Neural progenitor cell (in vitro differentiated cells): ENCODE data around the gene MSL3.

DNA sequence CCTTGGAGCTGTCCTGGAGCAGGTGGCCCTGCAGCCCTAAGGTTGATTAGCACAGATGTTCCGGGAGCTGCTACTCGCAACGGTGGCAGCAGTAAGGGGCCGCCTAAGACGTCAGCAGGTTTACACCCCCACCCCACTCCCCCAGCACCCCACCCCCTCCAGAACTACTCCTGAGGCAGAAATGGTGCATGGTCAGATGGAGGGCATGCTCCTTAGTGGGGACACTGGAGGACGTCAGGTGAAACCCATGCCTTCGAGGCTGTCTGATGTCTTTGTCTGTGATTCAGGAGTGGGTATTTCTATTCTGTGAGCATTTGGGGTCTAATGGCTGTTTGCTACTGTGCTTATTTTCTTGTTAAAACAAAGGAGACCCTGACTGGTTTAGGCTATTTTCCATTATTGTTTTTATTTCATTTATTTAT lies 88.5 kb upstream of the CLDN34 start:
- RAMPAGE, long total RNA = no peak

DNA sequence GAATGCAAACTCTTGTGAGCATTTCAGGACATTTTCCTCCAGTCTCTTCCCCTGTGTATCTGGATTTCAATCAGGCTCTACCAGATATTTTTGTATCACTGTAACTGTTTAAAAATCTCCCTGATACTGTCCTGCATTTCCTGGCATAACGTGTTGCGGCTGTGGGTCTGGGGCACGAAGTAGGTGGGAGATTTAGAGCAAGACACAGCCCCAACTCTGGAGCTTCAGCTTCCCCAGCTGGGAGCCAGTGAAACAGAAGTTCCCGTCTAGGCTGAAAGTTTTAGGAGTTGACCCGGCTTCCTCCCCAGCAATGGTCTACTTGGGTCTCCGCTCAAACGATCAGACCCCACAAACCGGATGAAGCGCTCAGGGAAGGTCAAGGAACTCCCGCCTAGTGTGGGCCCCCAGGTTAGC lies 46.9 kb downstream of the CLDN34 start:
- RAMPAGE, long total RNA = no peak

- RAMPAGE, long total RNA = no peak
Observed at GRCh38 chrX:10098098-10098803, 58.5 kb upstream of the CLCN4 start.

- RAMPAGE, long total RNA = no peak
Observed at GRCh38 chrX:10106589-10107290, 50.0 kb upstream of the CLCN4 start.

DNA sequence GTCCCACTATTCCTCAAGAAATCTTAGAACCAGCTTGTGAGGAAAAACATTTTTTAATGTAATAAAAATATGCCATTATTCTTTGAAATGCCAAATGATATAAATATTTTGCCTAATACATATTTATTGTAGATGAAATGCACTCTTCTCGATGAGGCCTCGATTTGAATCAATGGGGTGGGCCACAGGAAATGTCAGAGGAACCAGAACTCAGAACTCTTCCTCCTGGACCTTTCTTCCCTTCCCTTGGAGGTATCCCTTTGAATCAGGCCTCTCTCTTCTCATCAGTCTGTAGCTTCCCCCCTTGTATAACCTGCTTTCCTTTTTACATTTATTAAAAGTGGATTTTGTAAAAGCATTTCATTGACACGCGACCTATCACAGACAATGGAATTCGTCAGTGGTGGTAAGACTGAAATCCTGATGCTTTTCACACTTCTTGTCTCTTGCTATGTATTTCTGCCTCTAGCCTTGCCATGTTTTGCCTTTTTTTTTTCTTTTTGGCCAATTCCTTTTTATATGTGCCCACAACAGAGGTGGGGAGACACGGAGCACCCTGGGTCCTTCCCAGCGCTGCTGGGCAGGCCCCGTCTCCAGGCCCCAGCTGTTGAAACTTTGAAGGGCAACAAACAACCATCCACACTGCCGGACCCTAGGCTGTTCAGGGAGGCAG lies 14.0 kb upstream of the CLCN4 start:
- RAMPAGE, long total RNA = no peak

DNA sequence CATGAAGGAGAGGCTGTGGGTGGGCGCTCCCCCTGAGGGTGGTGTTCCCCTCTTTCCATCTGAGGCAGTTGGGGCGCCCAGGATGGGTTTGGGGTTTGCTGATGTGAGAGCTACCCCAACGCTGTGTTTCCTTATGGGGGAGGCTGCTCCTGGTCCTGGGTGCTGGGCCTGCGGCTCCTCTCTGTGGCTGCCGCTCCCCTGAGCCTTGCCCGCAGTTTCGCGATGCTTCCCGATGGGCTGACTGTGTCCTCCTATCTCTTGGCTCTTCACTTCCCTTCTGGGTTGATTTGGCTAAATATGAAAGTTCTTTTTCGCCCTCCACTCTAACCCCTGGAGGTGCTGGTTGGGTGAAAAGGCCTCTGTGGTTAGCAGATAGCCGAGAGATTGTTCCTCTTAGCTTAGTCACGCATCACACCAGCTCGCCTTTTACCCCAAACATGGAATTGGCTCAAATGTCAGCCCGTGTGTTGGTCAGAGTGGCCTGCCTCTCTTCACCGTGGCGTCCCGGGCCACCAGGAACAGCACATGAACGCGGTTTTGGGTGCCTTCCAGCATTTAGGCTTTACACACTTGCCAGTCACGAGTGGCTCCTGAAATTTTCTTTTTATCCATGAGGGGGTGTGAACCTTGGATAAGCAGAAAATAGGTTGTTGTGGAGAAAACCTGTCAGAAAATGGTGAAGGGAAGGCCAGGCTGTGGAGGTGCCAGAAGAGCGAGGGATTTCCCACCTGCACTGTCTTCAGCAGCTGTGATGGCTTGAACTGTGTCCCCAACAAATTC lies 8.8 kb downstream of the CLCN4 start:
- RAMPAGE, long total RNA = no peak

GRCh38 chrX:10173327-10174133 lies 16.8 kb downstream of the CLCN4 start:
- RAMPAGE, long total RNA = no peak

DNA sequence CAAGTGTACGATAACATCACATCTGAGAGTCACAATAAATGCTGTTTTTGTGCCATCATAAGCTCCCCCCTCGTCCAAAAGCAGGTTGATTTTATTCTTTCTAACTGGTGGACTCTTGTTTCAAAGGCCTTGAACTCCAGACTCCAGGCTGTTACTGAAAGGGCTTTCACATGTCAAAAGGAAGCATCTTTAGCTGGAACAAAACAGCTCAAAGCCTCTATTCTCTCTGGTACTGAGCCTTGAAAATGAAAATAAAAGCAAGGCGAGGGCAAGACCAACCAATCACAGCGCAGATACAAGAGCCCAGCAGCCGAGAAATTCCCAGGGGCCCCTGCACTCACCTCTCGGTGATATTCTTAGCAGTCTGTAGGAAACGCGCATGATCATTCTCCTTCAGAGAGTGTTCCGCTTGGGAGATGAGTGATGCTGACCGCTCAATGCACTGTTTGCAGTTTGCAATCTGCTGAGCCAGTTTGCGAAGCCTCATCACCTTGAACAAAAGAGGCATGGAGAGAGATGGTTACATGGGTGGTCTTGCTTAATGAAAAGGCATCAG lies 138.2 kb downstream of the MID1 start:
- RAMPAGE, long total RNA = no peak

- RAMPAGE, long total RNA = no peak
Observed at GRCh38 chrX:10579027-10579410, 41.4 kb downstream of the MID1 start.

- RAMPAGE, long total RNA = no peak
Observed at GRCh38 chrX:11138541-11139499, 27.7 kb downstream of the HCCS start.

DNA sequence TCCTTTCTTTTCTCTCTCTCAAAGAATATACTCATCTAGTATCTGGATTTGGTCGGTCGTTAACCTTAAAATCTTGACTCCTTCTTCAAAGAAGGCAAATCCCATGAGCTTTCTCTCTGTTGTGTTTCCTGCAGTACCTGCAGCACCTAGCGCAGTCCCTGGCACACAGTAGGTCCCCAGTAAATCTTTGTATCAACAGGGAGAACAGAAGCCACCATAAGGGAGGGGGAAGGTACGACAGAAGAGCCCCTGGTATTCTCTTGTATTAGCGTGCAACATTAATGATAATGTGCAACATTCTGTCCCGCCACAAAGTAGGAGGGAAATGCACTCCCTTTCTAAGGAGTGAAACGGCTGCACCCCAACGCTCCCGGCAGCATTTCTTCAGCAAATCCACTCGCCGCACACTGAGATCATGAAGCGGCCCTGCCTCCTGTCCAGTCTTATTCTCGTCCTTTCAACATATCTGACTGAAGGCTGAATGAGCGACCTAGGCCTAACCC lies 133.6 kb downstream of the AMELX start:
- RAMPAGE, long total RNA = no peak

DNA sequence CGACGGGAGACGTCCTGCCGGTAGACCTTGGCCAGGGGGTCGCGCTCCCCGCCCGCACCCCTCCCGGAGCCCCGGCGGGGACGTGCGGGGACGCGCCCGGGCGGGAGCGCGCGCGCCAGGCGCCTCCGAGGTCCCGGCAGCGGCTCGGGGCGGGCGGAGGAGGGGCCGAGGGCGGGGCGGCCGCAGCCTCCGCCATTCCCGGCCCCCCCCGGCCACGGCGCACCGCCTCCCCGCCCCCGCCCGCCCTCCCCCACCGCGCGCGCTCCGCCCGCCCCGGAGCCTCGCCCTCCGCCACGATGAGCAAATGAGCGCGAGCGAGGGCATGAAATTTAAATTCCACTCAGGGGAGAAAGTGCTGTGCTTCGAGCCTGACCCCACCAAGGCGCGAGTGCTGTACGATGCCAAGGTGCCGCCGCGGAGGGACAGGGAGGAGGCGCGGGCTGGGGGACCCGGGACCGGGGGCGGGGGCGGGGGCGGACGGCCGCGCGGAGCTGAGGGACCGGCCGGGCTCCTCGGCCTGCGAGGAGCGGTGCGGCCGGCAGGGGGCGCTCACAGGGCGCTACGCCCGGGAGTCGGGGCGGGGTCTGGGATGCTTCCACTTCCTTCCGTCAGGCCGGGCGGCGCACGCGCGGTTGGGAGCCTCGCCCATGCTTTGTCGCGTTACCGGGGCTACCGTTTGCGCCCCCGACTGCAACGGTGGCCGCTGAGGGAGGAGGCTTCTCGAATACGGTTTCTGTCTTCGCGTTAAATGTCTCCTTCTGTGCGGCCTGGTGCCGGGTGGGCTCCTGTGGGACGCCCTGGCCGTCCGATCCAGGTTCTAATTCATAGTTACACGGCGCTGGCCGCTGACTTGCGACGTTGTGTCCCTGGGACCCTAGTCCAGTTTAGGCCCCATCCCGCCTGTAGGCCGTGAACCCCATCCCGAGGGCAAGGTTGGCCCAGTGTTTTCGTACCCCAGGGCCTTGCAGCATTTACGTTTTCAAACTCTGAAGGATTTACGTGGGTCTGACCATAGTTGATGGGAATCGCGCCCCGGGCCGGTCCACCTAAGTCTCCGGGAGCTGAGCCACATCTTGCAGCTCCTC lies at the start of gene MSL3:
Gene MSL3 (plus strand): TSS at position 278 of the 1,085 bp plus-strand sequence.
- RAMPAGE, long total RNA = start-site peak on the plus strand centred at position 271 of the sequence, 22 bp wide, 30 and 49 reads in 2 replicates

- RAMPAGE, long total RNA = no peak
Observed at GRCh38 chrX:11760966-11761386, 2.9 kb downstream of the MSL3 start.

DNA sequence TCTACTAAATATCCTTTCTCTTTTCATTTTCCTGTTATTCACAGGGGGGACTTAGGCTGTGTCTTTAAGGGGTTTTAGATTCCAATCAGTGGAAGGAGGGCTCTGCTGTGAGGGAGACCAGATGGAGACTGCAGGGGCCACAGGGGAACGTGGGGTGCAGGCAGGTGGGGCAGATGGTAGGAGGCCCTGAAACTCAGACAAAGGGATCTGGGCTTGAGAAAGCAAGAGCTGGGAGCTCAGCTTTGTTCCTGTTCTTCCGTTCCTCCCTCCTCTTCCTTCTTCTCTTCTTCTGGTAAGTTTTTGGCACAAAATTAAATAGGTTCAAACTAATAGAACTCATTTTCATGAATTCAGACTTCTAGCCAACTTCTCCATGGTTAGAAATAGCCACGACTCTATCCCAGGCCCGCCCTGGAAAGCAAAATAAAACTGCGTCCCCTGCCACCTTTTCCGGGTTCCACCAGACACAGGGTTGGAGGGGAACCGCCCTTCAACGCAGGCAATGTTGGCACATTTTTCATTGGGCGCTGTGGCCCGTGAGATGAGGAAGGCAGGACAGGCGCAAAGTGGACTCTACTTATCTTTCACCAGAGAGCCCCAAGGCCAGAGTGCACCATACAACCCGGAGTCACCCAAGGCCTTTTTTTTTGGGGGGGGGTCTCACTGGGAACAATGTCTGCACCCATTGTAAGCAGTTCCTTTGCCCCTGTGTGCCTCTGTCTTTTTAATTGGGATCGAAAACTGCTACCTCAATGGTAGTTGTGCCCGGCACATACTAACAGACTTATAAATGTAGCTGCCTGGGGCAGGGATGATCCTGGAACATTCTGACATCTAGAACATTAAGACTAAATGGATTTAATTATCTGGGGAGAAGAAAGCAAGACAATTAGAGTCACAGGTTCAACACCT lies 3.3 kb upstream of the TMSB4X start:
- RAMPAGE, long total RNA = no peak

DNA sequence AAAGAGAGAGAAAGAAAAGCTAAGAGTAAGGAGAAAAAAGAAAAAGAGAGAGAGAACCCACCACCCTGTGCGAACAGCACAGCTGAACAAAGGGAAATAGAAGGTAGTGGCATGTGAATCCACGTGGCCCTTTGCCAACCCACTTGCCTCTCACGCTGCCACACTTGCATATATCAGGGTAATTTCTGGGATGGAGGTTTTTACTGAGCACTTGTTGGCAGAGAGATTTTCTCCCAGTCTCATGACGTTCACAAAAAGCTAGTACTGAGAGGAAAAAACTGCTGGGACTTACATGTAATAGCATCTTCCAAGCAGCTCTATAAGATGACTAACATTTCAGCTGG lies 31.1 kb downstream of the TMSB4X start:
- RAMPAGE, long total RNA = no peak

DNA sequence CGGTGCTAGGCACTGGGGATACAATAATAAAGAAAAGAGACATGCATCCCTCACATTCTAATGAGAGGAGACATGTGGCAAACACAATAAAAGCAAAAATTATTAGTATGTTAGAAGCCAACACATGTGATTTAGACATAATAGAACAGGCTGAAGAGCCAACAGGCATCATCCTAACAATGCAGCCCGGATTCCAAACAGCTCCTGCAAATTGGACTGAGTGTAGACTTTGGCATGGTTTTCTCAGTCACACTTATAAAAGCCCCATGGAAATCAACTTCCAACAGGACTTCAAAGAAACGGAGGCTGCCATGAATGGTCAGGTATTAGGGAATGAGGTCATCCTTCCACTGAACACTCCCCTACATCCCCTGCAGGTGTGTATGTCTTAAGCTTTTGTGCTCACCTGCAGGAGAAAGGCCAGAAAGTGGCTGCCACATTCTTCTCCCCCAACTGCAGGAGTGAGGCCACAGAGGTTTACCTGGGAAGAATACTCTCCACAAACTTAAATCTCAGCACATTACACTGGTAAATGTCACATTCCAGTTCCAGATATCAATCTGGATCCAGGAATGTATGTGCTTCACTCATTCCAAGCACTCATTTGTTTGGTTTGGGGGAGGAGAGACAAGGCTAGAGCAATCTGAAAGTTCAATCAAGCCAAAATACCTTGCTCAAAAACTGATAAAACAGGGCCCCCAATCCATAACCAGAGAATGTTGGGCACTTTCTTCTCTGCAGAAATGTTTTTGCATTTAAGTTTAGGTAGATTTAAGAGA lies 15.6 kb downstream of the FAM9C start:
- RAMPAGE, long total RNA = no peak

GRCh38 chrX:13101576-13102141 lies 57.2 kb upstream of the FAM9C start:
- RAMPAGE, long total RNA = no peak

- RAMPAGE, long total RNA = no peak
Observed at GRCh38 chrX:13201643-13202194, 118.1 kb downstream of the ATXN3L start.

DNA sequence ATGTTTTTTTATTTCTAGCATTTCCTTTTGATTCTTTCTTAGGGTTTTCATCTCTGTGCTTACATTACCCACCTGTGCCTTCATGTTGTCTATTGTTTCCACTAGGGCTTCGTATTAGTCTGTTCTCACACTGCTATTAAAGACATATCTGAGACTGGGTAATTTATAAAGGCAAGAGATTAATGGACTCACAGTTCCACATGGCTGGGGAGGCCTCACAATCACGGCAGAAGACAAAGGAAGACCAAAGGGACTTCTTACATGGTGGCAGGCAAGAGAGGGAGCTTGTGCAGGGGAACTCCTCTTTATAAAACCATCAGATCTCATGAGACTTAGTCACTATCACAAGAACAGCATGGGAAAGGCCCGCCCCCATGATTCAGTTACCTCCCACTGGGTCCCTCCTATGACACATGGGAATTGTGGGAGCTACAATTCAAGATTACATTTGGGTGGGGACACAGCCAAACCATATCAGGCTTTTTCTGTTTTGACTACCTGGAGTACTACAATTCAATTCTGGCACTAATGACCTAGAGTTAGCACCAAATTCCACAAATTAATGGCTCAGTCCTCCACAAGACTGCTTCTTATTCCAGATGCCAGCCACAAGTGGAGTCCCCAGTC lies 16.6 kb downstream of the ATXN3L start:
- RAMPAGE, long total RNA = no peak

DNA sequence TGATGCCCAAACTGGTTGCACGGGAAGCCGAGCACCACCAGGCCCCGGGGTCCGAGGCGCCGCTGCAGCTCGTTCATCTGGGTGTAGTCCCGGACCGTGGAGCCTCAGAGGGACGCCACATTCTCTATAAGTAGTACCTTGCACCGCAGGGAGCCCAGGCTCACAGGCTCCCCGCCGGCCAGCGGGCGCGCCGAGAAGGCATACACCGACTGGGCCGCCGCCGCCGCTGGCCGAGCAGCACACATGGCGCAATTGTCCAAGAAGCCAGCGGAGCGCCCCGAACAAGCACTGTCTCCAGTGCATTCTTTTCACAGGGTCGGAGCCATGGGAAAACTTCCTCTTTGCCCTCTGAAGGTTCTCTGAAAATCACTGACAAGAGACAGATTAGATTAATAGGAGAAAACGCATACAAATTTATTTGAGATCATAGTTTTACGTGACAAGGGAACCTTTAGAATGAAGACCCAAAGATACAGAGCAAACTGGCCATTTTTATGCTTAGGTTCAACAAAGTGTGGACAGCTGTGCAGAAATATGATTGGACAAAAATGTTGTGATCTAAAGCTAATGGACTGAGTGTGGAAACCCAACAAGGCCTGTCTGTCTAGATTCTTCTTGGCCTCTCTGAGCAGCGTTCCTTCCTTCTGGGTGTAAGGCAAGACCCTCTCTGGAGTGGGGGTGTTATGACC lies 59.4 kb upstream of the ATXN3L start:
- RAMPAGE, long total RNA = start-site peak on the minus strand centred at position 275 of the sequence, 43 bp wide, 20 and 124 reads in 2 replicates